Right cardiac atrium (tissue), 1 donor: ENCODE results near the genes CLNS1A and PCF11.

DNA sequence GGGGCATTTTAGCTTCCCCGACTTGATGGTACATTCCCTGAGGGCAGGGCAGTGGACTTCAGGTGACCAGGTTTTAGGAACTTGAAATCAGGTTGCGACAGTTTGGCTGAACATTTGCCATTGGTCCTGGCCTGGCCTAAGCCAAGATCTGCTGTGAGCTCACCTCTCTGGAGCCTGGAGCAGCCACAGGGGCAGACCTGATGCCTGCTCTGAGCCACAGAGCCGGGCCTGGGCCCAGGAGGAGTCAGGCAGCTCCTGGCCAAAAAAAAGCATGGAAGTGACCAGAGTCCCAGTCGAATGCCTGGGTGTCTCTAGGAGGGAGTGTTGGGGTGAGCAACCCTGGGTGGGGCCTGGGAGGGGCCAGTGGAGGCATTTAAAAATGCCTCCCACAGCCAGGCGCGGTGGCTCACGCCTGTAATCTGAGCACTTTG lies 6.1 kb upstream of the OMP start:
- PRO-cap: no peak

GRCh38 chr11:77498354-77498616 lies 24.4 kb upstream of the PAK1 start:
- PRO-cap: no peak

GRCh38 chr11:77637335-77638232 lies at the start of gene CLNS1A:
Gene CLNS1A, minus strand, starts transcription at chr11:77637794.
- PRO-cap: bidirectional peak, plus-strand start at chr11:77637868, minus-strand start at chr11:77637794

- PRO-cap: no peak
These were observed 18.7 kb upstream of the CLNS1A start for GRCh38 chr11:77656189-77656788.

DNA sequence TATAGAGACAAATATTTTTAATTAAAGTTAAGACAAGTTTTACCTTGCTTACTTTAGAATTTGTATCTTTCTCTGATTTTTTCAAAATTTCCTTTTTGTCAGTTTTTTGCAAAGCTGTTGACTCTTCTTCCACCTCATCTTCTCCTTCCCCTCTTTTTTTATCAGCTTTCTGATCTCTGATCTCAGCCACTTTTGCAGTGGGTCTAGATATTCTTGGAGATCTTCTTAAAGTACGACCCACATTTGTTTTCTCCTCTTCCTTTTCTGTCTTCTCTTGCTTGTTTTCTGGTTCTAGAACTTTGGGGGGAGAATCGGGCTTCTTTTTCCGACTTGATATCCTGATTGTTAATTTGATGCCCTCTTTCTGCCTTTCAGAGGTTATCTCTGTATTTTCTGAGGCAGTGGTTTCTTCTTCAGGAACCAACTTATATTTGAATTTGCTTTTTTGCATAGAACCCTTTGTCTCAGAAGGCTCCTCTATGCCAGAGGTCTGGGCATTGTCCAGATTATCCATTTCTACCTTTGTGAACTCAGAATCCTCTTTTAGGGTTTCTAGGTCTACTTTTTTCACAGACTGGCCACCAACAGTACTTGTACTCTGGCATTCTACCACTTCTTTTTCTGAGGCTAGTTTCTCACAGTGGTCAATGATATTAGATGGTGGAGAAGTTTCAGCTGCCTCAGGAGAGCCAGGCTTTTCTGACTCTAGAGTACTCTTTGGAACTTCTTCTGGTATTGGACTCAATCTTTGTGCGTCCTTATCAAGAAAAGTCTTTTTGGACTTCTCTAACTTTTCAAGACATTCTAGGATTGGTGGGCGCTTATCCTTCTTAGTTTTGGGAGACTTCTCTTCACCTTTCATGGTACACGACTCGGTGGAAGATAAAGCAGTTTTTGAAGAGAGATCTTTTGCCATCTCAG lies 63.3 kb upstream of the CLNS1A start:
- PRO-cap: no peak

DNA sequence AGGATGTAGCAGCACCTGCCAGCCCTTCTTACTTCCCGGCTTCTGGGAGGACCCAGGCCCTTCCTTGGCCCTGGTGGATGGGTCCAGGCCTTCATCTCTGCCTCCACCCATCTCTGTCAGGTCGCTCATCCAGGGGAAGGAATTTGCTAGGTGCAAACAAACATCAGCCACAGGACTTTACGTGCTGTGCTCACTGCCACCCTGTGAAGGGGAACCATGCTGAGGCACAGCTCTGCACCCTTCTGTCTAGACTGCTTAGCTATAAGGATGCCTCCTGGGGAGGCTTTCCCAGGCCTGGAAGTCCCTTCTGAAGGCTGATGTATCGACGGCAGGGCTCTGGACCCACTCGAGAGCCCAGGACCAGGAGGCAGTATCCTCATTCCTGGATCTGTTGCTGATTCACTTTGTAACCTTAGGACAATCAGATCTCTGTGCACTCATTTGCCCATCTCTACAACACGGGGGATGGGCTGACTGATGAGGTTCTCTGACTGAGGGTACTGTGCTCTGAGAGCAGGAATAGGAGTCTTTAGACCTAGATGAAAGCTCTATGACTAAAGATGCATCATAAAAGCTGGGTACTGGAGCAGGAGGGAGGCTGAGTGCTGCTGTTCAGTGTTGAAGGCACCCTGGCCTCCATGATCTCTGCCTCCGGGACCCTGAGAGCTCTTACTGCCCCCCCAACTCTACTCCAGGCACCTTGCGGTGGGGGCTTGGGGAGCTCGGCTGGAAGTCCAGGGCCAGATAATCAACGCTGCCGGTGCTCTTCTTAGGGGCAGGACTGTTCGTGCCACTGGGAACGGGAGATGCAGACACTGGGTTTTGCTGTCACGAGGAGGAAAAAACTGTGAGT lies 31.1 kb downstream of the USP35 start:
- PRO-cap: no peak

DNA sequence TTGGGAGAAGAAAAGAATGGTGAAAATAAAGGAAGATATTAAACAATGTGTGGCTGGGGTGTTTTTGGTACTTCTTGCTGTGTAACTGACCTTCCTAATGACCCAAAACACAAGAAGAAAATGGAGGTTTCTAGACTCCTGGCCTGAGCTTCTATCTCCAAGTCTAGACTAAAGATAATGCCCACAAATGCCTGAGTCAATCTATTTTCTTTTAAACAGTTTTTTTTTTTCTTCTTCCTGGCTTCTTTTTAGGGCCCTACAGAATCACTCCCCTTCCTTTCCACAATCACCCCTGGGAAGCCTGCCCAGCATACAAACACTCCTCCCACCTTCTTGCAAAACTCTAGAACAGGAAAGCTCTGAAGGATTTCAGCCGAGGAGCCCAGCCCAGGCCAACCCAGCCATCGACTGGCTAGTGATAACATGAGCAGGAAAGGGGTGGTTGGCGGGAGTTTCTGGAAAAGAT lies 68.1 kb downstream of the USP35 start:
- PRO-cap: unidirectional peak, plus-strand start at position 364 of the sequence

- PRO-cap: no peak
These were observed 104.8 kb downstream of the USP35 start for GRCh38 chr11:78293386-78294119.

GRCh38 chr11:78296033-78296268 lies 107.2 kb downstream of the USP35 start:
- PRO-cap: no peak

GRCh38 chr11:78334544-78335714 lies 82.7 kb downstream of the GAB2 start:
- PRO-cap: no peak

GRCh38 chr11:78400832-78401389 lies 16.7 kb downstream of the GAB2 start:
- PRO-cap: no peak

GRCh38 chr11:78427562-78428441 lies 10.2 kb upstream of the GAB2 start:
- PRO-cap: no peak

GRCh38 chr11:81744661-81745035 lies 989.0 kb downstream of the FAM181B start:
- PRO-cap: no peak

DNA sequence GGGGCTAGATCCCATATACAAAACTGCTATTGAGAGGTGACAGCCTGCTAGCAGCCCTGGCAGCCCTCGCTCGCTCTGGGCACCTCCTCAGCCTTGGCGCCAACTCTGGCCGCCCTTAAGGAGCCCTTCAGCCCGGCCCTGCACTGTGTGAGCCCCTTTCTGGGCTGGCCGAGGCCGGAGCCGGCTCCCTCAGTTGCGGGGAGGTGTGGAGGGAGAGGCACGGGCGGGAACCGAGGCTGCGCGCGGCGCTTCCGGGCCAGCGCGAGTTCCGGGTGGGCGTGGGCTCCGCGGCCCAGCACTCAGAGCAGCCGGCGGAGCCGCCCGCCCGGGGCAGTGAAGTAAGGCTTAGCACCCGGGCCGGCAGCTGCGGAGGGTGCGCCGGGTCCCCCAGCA lies 330.0 kb downstream of the FAM181B start:
- PRO-cap: no peak

DNA sequence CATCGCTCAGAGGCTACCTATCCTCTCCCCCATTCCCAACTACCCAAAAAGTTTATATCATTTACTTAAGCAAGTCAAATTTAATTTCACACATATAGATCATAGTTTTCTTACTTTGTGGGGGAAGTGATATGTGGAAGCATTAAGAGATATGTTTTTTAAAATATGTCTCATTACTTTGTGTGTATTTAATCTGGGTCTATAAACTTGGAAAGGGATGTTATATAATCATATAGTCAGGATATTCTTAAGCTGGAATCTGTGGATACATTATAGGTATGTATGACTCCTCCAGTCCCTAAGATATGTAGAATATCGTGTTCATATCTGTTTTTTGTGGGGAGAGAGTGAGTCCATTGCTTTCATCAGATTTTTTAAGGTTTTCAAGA lies 22.5 kb downstream of the DDIAS start:
- PRO-cap: unidirectional peak, minus-strand start at position 140 of the sequence

GRCh38 chr11:83070275-83070694 lies 1.4 kb downstream of the RAB30 start:
- PRO-cap: no peak

DNA sequence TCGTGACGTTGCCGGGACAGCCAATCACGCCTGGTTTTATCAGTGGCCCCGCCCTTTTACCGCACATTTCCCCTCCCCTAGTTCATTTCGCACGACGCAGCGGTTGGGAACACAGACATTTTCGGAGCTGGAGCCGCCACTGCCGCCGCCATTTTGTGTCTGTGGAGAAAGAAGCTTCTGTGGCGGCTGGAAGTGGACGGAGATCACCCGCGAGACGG lies at the start of gene PCF11:
Gene PCF11, plus strand, starts transcription at position 90 of the 218 bp plus-strand sequence.
- PRO-cap: bidirectional peak, plus-strand start at position 86 of the sequence, minus-strand start outside the sequence

DNA sequence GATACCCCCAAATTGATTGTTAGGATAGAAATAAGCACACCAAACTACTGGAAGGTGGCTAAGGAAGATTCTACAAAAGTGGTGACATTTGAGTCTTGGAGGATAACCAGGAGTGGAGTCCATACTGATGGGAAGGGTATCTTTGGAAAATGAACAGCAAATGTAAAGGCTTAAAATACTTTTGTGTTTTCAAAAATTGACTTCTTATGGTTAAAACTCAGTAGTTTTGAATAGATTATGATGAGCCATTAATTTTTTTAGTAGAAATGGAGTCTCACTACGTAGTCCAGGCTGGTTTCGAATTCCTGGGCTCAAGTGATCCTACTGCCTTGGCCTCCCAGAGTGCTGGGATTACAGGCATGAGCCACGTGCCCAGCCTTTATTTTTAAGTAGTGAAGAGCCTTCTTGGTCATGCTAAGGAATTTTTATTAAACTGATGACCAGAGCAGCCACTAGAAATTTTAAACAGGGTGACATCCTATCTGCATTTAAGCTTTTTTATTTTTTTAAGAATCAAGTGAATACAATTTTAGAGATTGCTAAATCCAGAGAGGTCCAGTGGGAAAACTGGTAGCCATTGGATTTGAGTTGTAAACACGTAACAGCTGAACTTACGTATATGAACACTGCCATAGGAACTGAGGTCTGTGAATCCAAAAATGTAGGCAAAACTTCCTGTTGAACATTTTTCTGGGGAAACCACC lies 7.2 kb upstream of the ANKRD42 start:
- PRO-cap: no peak

DNA sequence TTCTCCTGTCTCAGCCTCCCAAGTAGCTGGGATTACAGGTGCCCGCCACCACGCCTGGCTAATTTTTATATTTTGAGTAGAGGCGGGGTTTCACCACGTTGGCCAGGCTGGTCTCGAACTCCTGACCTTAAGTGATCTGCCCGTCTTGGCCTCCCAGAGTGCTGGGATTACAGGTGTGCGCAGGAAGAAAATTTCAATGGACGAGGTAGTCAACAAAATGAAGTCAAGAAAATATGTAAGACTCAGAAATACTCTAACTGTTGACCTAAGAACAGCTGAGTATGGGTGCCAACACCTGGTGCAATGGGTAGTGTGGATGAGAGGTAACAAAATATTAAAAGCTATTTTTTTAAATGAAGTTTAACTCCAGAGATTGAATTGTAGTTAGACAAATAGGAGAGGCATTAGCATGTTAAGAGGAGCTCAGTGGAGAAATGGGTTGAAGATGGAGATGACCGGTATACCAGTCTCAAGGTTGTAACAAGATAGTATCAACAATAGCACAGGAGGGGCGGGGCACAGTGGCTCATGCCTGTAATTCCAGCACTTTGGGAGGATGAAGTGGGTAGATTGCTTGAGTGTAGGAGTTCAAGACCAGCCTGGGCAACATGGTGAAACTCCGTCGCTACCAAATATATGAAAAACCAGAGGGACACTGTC lies 6.2 kb upstream of the ANKRD42 start:
- PRO-cap: no peak

- PRO-cap: no peak
These were observed 280.7 kb upstream of the CCDC90B start for GRCh38 chr11:83566826-83567213.